Spinal cord (tissue), 3 donors: ENCODE data around the gene RGS8.

DNA sequence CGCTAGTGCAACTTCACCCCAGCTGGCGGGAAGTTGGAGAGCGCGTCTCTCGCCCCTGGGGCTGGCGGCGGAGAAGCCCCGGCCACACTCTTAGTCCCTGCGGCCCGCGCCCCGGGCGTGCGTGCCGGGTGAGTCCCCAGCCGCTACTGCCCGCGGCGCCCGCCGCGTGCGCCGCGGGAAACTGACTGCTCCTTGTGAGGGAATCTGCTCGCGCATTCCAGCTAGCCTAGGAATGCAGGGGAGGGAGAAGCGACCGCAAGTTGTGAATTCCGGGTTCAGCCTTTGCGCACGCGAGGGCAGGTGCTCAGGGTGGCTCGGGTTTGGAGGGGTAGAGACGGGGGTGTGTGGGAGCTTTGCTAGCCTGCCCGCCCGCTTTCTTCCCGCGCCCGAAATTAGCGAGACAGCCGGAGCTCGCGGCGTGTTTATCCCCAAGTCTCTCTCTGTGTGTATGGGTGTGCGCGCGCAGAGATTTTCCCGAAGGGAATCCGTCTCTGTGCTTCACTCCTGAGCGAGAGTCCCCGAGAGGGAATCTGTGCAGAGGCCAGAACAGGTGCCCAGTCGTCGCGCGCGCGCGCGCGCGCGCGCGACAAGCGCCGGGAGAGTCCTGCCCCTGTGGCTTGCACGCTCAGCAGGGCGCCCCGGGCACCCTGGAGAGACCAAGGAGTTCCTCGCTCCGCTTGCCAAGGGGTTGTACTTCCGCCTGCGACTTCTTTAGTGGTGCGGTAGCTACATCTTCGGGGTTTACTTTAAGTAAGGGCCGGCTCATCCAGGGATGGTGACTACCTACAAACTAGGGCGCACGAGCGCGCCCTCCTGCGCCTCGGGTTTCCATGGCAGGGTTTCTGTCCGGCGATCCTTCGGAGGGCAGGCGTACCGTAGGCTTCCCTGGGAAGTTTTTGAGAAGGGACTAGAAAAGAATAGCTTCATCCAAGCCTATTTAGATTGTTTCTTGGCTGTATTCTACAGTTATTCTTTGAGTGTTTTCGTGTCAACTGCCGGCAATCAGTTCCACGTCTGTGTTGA lies 1.2 kb downstream of the LHX4 start:
- PRO-cap: no peak
- RAMPAGE, long total RNA: no peak

GRCh38 chr1:180402026-180402473 lies 100.3 kb downstream of the ACBD6 start:
- PRO-cap: no peak
- RAMPAGE, long total RNA: no peak

GRCh38 chr1:180562483-180563460 lies 60.4 kb upstream of the ACBD6 start:
- PRO-cap: no peak
- RAMPAGE, long total RNA: no peak

DNA sequence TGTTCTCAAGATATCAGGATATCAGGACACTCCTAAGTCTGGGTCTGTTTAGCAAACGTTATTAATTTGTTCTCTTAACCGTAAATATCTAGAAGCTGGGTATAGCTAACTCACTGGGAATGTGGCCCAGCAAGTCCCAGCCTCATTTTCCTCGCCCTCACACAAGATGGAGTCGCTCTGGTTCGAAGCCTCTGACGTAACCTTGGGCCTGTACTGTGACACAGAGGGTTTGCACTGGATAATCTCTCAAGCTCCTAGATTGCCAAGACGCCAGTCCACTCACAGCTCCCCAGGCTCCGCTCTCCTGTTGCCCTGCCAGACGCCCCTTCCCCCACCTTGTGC lies 1.2 kb upstream of the KIAA1614 start:
- PRO-cap: no peak
- RAMPAGE, long total RNA: no peak

DNA sequence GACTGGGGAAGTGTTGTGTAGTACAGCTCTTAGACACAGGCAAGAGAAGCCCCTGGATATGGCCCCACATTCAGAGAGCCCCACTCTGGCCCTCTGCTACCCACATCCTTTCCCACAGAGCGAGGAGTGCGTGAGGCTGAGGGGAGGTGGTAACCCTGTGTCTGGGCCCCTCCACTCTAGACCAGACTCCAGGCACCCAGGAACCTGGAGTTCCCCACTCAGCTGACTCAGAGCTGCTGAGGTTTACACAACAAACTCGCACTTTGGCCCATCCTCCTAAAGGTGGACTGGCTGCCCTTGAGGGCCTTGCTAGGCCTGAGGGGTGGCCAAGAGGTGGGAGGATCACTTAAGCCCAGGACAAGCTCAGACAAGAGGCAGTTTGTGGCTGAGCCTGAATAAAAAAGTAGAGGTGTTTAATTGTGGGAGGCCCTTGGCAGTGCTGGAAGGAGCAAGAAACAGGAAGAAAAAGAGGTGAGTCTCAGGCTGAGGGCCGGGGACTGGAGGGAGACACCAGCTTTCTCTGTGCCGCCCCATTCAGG lies 10.7 kb downstream of the MR1 start:
- PRO-cap: no peak
- RAMPAGE, long total RNA: no peak

- PRO-cap: no peak
- RAMPAGE, long total RNA: no peak
These were observed 24.0 kb downstream of the IER5 start for GRCh38 chr1:181112460-181112912.

GRCh38 chr1:181134517-181135438 lies 46.3 kb downstream of the IER5 start:
- PRO-cap: no peak
- RAMPAGE, long total RNA: no peak

- PRO-cap: no peak
- RAMPAGE, long total RNA: no peak
These were observed 59.4 kb downstream of the IER5 start for GRCh38 chr1:181147909-181148383.

DNA sequence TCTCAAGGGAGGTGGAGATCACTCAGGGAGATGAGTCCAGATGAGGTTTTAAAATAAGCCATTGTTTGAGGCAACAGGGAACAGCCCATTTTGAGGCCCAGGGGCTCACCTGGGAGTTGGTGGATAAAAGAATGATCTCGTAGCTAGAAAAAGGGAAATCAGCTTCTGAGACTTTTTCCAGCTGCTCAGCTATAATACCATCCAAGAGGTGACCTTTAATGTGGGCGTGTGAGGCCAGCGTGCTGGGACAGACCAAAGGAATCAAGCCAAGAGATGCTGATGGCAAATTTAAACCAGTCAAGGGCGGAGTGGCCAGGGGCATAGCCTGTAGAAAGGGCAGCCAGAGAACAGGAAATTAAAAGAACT lies 132.5 kb downstream of the IER5 start:
- PRO-cap: no peak
- RAMPAGE, long total RNA: no peak

DNA sequence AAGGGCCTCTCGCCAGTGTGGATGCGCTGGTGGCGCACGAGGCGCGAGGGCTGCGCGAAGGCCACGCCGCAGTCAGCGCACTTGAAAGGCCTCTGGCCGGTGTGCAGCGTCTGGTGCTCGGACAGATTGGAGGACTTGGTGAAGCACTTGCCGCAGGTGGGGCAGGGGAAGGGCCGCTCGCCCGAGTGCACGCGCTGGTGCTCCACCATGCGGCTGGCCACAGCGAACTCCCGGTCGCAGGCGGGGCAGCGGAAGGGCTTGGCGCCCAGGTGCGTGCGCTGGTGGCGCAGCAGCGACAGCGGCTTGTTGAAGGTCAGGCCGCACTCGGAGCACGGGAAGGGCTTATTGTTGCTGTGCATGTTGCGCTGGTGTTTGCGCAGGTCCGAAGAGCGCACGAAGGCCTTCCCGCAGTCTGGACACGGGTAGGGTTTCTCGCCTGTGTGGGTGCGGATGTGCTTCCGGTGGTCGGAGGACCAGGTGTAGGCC lies 4.9 kb downstream of the ZNF648 start:
- PRO-cap: no peak
- RAMPAGE, long total RNA: no peak

DNA sequence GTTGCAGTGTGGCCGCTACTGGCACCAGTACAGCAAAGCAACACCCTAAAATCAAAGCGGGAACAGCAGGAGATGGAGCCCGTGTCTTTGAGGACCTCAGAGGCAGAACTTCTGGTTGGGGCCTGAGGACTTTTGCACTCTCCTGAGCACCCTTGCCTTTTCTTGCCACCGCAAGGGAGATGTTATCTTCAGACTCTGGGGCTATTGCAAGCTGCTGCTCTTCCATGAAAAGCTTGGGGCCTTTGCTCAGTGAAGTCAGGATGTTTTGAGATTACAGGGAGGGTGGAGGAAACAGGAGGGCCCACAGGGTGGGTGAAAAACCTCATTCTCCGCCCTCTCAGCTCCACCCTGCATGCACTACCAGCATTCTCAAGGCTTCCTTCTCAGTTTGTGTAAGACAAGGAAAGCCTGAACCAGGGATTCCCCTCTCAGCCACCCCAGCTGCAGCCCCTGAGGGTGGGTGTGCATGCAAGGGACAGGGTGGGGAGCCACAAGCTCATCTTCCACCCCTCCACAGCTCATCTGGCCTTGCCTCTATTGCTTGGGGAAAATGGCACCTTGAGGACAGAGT lies 25.8 kb upstream of the ZNF648 start:
- PRO-cap: no peak
- RAMPAGE, long total RNA: no peak

GRCh38 chr1:182129514-182129891 lies 68.0 kb upstream of the ZNF648 start:
- PRO-cap: no peak
- RAMPAGE, long total RNA: no peak

DNA sequence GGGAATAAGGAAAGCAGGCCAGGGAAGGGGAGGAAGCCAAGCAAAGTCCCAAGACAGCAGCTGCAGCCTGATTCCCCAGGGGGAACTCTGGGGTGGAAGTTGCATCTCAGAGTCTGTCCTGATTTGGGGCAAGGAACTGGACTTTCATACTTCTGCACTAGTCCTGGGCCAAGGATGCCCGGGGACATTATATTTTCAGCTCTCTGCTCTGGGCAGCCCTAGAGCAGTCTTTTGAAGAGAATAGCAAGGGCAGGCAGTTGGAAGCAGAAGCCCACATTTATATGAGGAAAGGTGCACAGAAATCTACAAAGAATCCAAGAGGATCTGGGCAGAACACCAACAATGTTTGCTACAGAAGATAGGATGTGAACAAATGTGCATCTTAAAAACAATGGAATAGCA lies 130.3 kb upstream of the ZNF648 start:
- PRO-cap: no peak
- RAMPAGE, long total RNA: no peak

GRCh38 chr1:182241562-182242013 lies 150.0 kb downstream of the GLUL start:
- PRO-cap: no peak
- RAMPAGE, long total RNA: no peak

GRCh38 chr1:182357993-182358304 lies 33.6 kb downstream of the GLUL start:
- PRO-cap: no peak
- RAMPAGE, long total RNA: no peak

DNA sequence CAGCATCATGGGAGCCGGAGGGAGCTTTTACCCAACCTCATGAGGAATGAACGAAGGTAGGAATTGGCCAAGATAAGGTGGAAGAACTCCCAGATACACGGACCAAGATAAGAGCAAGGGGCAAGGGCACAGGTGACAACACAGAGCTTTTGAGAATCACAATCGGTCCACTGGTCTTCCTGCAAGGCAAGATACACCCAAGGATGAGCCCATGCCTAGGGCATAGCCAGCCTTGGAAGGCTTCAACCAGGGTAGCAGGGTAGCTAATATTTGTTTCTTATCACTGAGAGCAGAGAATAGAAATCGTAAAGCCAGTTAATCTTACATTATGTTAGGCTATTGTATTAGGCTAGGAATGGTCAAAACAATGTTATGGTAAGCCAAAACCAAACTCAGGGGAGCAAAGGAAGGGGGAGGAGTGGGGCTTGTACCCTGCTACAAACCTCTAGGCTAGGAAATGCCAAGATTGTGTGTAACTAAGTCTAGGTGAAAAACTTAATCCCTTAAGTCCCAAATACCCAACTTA lies 9.3 kb downstream of the GLUL start:
- PRO-cap: no peak
- RAMPAGE, long total RNA: no peak

DNA sequence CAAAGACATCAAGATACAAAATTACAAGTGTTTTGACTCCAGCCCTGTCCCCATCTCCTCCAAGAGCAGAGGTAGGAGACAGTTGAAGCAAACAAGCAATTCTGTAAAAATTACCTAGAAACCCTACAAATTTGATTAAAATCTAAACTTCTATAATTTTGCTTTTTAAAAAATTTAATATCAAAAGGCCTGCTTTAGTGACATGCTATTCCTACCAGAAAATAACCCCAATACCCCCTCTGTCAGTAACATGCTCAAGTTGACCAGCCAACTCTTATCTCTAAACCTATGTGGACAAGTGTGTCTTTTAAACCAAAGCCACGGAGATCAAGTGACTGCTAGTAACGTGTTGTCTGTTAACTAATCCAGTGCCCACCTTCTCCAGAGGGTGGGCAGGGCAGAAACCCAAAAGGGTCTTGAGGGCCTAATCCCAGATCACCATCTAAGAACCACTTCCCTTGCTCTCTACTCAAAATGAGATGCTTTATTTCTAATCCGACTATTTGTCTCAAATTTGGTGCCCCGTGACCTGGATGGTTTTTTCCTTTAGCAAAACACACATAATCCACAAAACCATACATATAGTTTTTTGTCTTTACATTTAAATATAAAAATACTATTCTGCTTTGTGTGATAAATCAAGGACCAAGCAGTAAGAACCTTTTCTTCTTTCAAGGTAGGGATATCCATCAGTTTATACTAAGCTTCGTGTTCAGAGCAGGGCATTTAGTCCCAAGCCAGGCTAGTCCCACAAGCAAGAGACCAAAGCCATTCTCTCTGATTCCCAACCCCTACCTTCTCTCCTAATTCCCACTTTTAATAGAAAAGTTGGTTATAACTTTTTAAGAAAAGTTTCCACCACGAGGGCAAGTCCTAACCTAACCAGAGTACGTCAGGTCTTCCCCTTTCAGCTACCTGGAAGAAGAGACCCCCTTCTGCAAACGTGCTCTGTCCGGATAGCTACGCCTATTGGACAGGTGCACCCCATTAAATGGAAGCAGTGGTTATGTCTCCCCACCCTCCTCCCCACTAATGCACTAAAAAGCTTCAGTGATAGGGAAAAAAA lies 8.1 kb downstream of the GLUL start:
- PRO-cap: no peak
- RAMPAGE, long total RNA: no peak

DNA sequence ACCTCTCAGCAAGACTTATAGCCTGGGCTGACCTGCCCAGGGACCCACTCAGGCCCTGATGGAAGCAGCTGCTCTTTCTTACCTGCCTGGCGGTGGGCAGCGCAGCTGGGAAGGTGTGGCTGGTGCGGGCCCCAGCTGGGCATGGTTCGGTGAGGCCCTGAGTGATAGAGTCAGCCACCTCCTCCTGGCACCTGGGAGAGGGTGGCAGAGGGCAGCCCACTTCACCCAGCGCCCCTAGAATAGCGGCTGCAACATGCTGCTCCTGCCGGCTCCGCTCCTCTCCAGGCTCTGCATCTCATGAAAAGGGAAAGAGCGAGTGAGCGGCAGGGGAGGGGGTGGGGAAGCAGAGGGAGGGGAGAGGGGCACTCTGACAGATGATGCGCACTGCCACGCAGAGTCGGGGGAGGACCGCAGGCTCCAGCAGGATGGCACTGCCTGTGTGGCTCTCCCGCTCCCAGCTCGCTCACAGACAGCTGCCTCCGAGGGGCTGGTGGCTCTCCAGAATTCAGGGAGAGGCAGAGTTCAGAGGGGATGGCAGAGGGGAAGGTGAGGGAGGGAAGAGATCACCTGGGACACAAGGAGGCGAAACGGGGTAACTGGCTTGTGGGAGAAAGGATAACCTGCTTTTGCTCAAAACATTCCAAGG lies at the start of gene RGS8:
TSS of gene RGS8 (minus strand) at position 318 of the 646 bp plus-strand sequence.
- PRO-cap: no peak
- RAMPAGE, long total RNA: no peak

GRCh38 chr1:182699529-182700666 lies 15.5 kb upstream of the RGS8 start:
- PRO-cap: no peak
- RAMPAGE, long total RNA: no peak

DNA sequence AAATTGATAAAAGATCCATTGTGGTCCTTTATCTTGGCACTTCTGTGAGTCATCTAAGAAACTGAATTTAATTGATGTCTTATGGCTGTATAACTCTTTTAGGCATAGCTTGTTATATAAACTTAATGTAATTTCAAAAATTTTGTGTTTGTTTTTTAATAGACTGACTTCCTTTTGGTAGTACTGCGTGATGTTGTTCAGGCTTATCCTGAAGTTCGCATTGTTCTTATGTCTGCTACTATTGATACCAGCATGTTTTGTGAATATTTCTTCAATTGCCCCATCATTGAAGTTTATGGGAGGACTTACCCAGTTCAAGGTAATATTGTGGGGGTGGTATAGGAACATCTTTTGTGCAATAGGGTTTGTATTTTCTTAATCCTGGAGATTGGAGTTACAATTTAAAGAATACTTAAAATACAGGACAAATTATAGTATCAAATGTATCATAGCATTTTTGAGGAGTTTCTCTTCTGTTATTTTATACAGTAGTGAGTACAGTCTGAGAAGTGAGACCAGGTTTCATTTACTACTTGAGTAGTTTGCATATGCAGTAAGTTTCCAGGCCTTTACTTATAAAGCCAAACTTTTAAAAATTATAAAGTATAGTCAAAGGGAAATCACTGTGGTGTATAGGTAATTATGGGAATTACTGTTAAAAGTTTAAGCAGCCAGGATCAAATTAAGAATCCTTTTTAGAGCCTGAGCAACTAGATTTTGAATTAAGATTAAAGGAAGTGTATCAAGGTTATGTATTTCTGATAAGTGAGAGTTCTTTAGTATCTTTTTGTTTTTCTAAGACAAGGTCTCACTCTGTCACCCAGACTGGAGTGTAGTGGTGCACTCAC lies 33.3 kb downstream of the DHX9 start:
- PRO-cap: no peak
- RAMPAGE, long total RNA: no peak